Bronchial lymph node (tissue), 1 donor: Measurements from ENCODE around the genes UBTD1 and MARVELD1.

GRCh38 chr10:97327585-97328440 lies 6.7 kb downstream of the FRAT2 start:
- PRO-cap = no peak

DNA sequence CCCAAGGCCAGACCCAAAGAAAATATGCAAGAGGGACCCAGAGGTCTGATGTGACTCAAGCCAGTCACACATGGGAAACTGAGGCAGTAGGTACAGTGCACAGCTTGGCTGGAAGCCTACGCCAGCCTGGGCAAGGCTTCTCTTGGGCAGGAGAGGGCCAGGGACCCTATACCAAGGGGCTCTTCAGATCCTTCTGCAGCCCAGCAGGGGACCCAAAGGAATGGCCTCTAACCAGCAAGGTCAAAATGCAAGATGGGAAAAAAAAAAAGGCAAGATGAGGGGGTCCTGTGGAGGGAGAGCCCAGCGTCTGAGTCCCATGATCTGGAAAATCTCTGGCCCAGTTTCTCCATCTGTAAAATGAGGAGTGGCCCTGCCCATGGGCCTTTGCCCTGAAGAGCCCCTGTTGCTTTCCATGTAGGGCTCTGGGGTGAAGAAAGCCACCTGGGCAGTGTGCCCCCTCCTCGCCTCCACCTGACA lies 32.3 kb downstream of the RRP12 start:
- PRO-cap = no peak

DNA sequence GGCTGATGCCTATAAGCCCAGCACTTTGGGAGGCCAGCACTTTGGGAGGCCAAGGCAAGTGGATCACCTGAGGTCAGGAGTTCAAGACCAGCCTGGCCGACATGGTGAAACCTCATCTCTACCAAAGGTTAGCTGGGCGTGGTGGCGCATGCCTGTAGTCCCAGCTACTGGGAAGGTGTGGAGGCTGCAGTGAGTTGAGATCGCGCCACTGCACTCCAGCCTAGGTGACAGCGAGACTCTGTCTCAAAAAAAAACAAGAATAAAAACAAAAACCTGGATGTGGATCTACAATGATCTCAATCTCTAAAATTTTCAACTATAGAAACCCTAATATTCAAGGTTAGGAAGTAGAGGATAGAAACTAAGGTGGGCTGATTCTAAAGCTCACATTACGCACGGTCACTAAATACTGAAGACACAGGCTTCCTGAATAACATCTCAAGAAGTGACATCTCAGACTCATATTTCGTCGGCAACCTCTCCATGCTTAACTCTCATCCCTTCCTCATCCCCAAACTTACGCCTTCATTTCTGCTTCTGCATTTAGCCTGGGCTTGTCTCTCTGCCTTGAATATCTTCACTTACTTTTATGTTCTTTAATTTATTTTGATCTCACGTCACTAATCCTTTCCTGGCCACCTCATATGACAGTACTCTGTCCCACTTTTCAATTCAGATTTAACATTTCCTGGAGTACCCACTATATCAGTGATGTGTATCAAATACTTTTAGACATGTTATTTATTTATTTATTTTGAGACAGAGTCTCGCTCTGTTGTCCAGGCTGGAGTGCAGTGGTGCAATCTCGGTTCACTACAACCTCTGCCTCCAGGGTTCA lies 9.2 kb downstream of the PGAM1 start:
- PRO-cap = no peak

DNA sequence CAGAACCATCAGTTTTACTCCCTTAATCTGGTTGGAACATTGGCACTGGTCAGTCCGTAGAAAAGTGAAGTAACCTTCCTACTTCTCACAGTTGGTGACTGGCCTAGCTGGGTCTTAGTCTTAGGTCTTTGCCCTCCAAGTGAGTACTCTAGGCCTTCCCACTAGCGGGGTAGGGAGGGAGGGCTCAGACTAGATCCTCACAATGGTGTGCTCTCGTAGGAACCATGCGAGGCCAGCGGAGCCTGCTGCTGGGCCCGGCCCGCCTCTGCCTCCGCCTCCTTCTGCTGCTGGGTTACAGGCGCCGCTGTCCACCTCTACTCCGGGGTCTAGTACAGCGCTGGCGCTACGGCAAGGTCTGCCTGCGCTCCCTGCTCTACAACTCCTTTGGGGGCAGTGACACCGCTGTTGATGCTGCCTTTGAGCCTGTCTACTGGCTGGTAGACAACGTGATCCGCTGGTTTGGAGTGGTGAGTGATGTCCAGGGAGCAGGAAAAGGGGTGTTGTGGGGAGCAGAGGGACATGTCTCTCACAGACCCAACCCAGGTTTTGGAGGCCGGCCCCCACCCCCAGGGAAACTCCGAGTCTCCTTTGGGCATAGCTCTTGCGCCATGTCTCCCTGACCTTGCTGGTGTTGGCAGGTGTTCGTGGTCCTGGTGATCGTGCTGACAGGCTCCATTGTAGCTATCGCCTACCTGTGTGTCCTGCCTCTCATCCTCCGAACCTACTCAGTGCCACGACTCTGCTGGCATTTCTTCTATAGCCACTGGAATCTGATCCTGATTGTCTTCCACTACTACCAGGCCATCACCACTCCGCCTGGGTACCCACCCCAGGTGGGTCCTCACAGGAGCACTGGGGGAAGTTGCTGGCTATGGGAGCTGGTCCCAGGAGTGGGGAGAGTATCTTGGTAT lies 5.7 kb downstream of the ZDHHC16 start:
- PRO-cap = no peak

- PRO-cap = no peak
Measured at GRCh38 chr10:97453172-97453683, 7.3 kb downstream of the ZDHHC16 start.

DNA sequence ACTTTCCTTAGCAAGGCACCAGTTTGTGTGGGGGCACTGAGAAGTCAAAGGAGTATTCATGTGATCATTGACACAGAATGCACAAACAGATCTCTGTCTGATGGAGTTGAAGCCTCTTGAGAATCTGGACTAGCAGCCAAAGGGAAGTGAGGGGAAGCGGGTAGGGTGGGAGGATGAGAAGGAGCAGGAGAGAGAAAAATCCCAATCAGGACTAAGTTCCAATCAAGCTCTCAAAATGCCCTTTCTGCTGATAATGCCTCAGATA lies 4.0 kb downstream of the MMS19 start:
- PRO-cap = no peak

DNA sequence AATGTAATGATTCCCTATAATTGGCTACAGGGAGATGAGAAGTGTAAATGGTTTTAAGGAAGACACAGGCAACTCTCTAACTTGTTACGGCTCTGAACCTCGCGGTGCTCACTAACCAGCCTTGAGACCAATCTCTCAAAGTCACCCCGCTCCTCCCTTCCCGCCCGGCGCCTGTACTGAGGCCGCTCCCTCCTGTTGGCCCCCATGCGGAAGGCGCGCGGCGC lies 273 bp downstream of the MMS19 start:
- PRO-cap = no peak

DNA sequence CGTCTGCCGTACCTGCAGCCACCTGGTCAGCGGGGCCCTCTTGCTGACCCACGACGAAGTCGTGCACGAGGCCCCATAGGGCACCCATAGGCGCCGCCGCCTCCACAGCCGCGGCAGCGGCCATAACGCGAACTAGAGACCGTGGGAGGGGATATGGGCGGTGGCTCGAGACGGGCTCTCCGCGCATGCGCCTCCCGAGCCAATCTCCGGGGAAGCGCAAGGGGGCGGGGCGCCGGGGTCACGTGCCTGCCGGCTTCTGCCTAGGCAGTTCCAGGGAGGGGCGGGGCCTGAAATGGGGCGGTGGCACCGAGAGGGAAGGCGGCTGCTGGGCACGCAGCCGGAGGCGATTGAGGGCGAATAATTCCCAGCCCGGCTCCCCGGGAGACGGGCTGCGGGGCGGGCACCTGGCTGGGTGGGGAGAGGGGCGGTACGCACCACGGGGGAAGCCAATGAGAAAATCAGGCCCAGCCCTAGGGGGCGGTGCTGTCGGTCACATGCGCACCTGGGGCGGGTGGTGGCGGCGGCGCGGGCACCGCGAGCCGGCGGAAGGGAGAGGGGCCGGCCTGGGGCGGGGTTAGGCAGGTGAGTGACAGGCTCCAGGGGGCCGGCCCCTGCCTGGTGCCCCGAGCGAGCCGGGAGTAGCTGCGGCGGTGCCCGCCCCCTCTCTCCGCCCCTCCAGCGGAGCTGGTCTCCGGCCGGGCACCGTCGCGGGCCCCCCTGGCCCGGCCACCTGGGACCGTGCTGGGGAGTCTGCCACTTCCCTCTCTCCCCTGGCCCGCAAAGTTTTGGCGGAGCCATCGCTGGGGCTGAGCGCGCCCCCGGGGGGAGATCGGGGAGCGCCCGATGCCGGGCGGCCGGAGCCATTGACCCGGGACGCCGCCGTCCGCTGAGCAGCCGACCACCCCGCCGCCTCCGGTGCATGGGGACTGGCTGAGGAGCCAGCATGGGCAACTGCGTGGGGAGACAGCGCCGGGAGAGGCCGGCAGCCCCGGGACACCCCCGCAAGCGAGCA lies at the start of gene UBTD1:
Gene UBTD1 (plus strand): TSS at position 664 of the 1,012 bp plus-strand sequence.
- PRO-cap = bidirectional peak, plus-strand start at position 290 of the sequence, minus-strand start at position 141 of the sequence; bidirectional peak, plus-strand start at position 635 of the sequence, minus-strand start at position 349 of the sequence; unidirectional peak, plus-strand start at position 733 of the sequence

DNA sequence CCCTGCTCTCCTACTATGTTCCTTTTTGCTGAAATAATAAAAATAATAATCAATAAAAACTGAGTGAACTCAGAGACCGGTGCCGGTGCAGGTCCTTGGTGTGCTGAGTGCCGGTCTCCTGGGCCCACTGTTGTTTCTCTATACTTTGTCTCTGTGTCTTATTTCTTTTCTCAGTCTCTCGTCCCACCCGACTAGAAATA lies 13.0 kb upstream of the MARVELD1 start:
- PRO-cap = no peak

GRCh38 chr10:97707598-97707847 lies 6.0 kb upstream of the MARVELD1 start:
- PRO-cap = no peak

- PRO-cap = unidirectional peak, plus-strand start at chr10:97713705
Measured at GRCh38 chr10:97713222-97713913, at the start of gene MARVELD1. TSS of gene MARVELD1 (plus strand) at chr10:97713730.

- PRO-cap = no peak
Measured at GRCh38 chr10:97829716-97830435, 19.8 kb upstream of the GOLGA7B start.

GRCh38 chr10:97848939-97849430 lies 658 bp upstream of the GOLGA7B start:
- PRO-cap = no peak

GRCh38 chr10:98031018-98031349 lies 563 bp upstream of the CRTAC1 start:
- PRO-cap = no peak

- PRO-cap = no peak
Measured at GRCh38 chr10:98243805-98244466, 24.1 kb downstream of the LOXL4 start.

GRCh38 chr10:99410707-99411148 lies 19.7 kb downstream of the GOT1 start:
- PRO-cap = no peak

GRCh38 chr10:99421224-99421847 lies 9.1 kb downstream of the GOT1 start:
- PRO-cap = no peak

DNA sequence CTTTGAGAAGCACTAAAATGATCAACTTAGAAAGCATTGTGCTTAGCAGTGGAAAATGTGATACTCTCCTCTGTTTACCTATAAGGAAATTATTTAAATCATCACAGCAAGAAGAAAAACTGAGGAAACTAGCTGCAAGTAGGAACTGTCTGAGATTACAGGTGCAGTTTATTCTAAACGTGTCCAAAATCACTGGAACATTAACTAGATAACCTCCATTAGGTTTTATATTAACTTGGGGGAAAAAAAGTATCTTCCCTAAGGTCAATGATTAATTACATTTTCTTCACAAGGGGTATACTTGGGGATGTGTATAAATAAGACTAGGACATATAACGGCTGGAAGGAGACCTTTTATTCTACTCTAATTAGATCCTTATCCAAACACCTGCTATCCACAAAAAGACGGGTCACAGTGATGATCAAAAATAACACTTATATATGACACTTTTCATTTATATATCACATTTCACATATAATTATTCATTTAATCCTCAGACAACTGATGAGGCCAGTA lies 3.7 kb downstream of the GOT1 start:
- PRO-cap = no peak

- PRO-cap = no peak
Measured at GRCh38 chr10:99788408-99789247, 6.2 kb downstream of the ABCC2 start.

DNA sequence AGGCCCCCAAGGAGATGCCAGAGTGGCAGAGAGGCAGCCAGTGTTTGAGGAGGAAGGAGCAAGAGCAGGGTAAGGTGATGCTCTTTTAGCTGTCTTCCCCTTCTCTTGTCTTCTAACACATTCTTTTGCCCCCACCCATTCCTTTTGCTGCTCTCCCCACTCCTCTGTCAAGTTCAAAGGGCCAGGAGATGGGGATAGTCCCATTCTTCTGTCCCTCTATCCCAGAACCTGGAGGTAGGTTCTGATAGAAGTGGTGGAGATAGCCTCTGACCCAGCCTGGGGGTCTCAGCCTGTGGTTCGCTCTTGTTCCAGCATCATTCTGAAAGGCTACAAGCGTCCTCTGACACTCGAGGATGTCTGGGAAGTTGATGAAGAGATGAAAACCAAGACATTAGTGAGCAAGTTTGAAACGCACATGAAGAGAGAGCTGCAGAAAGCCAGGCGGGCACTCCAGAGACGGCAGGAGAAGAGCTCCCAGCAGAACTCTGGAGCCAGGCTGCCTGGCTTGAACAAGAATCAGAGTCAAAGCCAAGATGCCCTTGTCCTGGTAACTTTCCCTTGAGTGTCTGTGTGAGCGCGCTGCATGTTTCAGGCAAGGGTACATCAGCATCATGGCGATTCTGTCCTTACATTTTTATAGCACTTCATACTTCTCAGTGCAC lies 14.5 kb downstream of the ABCC2 start:
- PRO-cap = no peak